ENCODE data around the genes LARP7 and SYNPO2.

DNA sequence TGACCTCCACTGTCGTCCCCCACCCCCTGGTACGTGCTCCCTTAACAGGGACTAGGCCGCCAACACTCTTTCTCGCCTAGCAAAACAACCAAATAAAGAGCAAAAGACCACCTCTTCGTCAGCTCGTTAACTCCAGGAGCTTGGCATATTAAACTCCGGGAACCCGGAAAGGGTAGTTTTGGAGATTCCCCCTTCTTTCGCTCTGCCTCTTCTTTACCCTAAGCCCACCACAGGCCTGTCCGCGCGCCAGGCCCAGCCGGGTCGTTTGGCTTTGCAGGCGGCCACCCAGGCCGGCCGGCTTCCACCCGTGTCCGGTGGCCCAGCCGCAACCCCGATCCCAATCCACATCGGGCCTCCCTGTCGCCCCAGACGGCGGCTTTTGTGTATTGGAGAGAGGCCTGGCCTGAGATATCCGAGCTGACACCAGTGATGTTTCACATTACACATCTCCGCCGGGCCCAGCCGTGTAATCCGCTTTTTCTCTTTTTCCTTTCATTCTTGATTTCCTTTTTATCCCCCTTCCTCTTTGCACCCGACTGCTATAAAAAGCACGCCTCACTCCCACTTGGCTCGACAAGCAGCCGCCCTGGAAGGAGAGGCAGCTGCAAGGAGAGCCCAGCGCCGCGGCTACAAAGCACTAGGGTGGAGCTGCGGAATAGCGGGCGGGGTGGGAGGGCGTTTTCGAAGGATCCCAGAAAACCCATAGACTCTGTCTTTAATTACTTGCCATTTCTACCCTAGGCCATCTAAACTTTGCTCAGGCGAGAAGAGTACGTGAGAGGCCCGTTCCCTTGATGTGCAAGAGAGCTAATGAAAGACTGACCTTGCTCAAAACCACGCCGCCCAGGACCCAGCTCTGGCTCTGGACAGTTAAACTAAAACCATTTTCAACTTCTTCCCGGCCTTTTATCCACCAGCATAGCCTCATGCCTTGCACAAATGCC lies 3.4 kb downstream of the PITX2 start:
- RAMPAGE, long total RNA = no peak
- RRBS = 12% methylated on average over 6 of the region's 48 CpGs

GRCh38 chr4:110636363-110636811 lies 13.5 kb upstream of the PITX2 start:
- RAMPAGE, long total RNA = no peak
- RRBS = 0% methylated on average over 2 of the region's 18 CpGs

- RAMPAGE, long total RNA = no peak
- RRBS = no CpG with 5 or more reads among the region's 7 CpGs
Observed at GRCh38 chr4:110876715-110877290, 253.9 kb upstream of the PITX2 start.

DNA sequence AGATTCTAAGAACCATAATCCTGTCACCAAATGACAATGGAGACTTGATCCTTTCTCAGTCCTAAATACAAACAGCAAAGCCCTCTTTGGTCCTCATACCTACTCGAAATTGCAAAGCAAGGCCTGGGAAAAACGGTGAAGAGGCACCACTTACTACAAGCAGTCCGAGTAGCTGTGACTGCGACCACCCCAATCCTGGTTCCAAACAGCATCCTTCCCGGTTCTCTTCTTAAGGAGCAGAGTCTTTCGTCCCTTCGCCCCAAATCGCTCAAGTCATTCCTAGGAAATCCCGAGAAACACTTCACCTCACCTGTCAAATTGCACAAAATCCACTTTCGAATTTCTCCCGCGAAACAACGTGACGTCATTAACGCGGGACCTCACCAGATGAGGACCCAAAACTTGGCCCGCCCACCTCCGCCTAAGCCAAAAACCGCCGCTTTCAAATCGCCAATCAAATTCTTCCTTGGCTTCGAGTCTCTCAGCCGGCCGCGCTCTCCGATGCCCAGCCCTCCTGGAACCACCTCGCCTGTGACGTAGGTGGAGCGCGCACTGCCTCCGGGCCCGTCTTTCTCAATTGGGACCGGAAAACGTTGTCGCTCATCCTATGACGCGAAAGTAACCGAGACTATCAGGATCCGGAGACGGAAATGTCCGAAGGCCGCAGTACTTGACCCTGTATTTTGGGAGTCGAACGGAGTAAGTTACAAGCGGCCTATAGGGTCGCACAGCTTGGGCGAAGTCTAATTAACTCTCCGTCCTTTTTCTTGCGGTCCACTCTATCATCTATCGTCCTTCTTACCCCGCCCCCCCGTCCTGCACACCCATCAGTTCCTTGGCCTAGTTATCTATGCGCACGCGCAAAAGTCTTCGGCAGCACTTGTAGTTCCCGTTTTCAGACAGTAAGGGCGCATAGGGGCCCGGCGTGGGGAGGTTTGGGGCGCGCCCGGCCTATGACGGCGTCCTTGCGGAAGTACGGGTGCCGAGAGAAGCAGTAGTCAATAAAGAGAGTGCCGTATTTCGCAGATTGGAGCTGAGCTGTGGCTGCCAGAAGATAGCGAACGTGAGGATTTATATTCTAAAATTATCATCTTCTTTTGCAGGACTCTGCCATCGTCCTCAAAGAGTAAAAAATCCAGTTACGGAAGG lies at the start of gene LARP7:
Gene LARP7, plus strand, starts transcription at position 603 of the 1,149 bp plus-strand sequence.
- RAMPAGE, long total RNA = start-site peak on the plus strand centred at position 598 of the sequence, 100 bp wide, 210 and 29 reads in 2 replicates; start-site peak on the plus strand centred at position 973 of the sequence, 29 bp wide, 70 and 32 reads in 2 replicates
- RRBS = 2% methylated on average over 9 of the region's 74 CpGs

- RAMPAGE, long total RNA = no peak
- RRBS = no CpG with 5 or more reads among the region's 8 CpGs
Observed at GRCh38 chr4:113068950-113069924, 19.8 kb downstream of the ANK2 start.

DNA sequence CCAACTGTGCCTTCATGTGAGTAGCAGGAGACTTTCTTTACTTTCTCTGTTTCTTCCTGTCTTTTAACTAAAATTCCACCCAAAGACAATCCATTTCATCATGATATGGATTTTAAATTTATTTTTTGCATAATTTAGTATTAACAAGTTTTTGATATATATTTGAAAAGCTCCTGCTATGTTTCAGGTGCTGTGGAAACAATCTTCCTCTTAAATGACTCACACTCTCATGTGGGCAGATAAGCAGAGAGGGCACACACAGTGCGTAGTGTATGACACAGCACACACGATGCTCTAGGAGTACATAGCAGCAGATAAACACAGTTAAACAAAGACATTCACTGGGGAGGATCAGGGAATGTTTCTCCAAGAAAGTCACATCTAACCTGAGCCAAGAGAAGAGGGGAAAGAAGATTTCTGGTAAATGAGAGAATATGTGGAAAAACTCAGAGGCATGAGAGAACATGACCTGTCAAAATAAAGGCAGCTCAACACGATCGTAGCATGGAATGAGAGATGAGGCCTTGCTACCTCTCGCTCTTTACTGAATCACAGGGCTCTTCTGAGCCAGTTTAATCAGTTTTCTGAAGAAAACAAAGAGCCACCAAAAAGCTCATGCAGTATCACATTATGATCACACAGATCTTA lies 250.9 kb downstream of the ANK2 start:
- RAMPAGE, long total RNA = no peak
- RRBS = no CpG with 5 or more reads among the region's 5 CpGs

GRCh38 chr4:113406685-113407164 lies 354.8 kb downstream of the CAMK2D start:
- RAMPAGE, long total RNA = no peak
- RRBS = no CpG with 5 or more reads among the region's 10 CpGs

- RAMPAGE, long total RNA = no peak
- RRBS = no CpG with 5 or more reads among the region's 1 CpG
Observed at GRCh38 chr4:113579336-113580113, 182.0 kb downstream of the CAMK2D start.

- RAMPAGE, long total RNA = no peak
- RRBS = no CpG with 5 or more reads among the region's 1 CpG
Observed at GRCh38 chr4:114015645-114015920, 36.1 kb upstream of the ARSJ start.

- RAMPAGE, long total RNA = no peak
- RRBS = no CpG with 5 or more reads among the region's 2 CpGs
Observed at GRCh38 chr4:114494166-114494715, 104.4 kb upstream of the UGT8 start.

- RAMPAGE, long total RNA = no peak
- RRBS = no CpG with 5 or more reads among the region's 60 CpGs
Observed at GRCh38 chr4:114599219-114600369, 987 bp downstream of the UGT8 start.

DNA sequence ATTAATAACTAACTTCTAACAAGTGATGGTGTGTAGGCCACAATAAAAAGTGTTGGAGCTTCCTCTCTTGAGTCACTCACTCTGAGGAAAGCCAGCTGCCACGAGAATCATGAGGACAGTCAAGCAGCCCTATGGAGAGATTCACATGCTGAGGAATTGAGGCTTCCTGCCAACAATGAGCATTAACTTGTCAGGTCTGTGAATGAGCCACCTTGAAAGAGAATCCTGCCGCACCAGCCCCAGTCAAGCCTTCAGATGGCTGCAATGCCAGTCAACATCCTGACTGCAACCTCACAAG lies 76.7 kb downstream of the PRSS12 start:
- RAMPAGE, long total RNA = no peak
- RRBS = no CpG with 5 or more reads among the region's 2 CpGs

DNA sequence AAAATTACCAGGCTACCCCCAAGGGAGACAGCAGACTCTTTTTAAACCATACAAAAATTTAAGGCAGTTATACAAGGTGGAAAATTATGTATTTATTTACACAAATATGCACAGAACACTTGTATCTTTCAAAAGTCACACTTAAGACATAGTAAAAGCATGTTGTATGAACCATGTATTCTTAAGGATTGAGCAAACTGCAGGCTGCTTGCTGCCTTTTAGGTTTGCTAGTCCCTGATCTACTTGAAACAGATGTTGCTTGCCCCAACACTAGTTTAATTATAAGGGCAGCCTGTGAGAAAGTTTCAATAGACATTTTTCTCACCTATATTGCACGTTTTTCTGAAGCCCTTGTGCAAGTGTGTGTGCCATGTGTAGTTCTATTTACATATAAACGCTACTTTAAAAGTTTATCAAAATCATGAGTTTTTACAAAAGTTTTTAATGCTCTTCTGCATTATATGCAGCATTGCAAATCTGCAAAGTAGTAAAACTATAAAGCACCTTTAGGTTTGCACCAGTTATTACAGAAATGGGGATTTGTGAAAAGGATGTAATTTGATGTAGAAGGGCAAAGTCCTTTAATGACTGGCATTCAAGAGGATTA lies 72.7 kb downstream of the PRSS12 start:
- RAMPAGE, long total RNA = no peak
- RRBS = no CpG with 5 or more reads among the region's 2 CpGs

GRCh38 chr4:118313052-118313660 lies 39.6 kb downstream of the PRSS12 start:
- RAMPAGE, long total RNA = no peak
- RRBS = no CpG with 5 or more reads among the region's 10 CpGs

DNA sequence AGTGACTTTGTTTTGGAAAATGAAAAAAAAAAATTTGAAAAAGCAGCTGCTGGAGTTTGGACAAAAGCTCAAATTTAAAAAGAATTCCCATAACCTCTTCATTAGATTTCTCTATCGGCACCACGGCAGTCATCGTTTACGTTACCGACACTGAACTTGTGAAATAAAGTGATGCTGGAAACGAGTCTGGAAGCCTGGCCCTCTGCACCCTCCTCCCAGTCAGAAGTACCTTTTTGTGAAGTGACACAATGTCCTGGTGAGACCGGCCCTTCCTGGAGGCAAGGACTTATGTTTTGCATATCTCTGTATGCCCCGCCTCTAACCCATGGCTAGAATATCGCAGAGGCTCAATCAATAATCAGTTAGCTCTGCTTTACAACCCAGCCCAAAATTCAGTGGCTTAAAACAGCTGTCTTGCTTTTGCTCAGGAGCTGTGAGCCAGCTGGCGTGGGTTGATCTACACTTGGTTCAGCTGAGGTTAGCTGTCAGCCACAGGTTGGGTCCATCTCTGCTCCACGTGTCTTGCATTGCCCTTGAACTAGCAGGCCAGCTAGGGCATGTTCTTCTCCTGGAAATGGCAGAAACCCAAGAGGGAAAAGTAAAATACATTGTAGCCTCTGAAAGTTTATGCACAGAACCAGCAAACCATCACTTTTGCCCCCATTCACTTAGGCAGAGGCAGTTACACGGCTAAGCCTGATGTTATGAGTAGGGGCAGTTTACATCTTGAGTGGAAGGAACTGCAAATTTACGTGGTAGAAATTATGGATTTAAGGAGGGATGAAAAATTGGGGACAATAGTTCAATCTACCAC lies 98.8 kb upstream of the METTL14 start:
- RAMPAGE, long total RNA = no peak
- RRBS = no CpG with 5 or more reads among the region's 13 CpGs

- RAMPAGE, long total RNA = no peak
- RRBS = no CpG with 5 or more reads among the region's 2 CpGs
Observed at GRCh38 chr4:118810652-118811271, 25.2 kb downstream of the SEC24D start.

DNA sequence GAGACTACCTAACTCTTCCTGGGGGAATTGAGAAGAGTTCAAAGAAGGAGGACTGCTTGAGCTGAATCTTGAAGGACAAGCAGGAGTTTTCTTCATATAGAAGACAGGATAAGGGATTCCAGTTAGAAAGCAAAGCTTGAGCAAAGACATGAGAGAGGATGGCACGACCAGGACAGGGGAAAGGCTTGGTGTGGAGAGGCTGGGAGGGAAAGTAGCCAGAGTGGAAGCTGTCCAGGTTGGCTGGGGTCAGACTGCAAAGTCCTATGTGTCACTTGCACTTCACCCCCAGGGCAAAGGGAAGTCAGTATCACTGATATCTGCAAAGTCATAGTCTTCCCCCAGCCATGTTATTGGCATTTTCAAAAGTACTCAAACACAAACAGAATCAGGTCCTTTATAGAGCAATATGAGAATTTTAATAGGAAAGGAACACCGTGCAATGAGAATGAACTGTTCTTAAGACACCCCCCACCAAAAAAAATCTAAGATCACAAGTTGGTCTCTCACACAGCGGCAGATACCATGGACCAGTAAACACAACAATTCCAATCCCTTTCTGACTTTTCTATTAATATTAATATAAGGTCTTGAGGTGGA lies 8.9 kb downstream of the SEC24D start:
- RAMPAGE, long total RNA = no peak
- RRBS = no CpG with 5 or more reads among the region's 3 CpGs

DNA sequence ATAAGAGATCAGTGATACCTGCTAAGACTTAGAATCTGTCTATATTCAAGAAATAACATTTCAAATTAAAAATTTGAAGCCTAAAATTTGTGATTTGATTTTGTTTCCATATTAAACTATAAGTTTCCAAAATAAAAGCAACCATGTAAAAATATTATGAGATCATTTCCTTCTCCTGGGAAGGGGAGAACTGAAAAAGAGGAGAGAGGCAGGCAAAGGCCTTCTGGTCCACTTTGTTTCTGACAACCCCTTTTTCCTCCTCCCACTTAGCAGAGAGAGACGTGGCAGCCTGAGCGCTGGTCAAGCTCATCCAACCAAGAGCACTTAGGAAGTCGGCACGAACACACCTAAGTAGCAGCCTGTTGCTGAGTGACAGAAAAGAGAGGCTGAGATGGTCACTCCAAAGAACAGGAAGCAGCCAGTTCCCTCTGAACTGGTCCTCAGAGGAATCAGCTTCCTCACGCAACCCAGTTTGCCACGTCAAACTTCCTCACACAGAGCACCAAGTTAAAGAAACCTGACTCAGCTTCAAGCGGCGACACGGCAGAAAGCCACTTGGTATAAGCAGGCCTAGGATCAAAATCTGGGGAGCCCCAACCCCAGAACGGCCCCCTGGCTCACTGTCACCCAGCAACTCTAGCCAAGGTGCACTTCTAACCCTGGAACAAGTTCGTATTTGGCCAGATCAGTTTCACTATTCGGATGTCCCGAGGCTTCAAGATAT lies 934 bp downstream of the SEC24D start:
- RAMPAGE, long total RNA = no peak
- RRBS = no CpG with 5 or more reads among the region's 13 CpGs

GRCh38 chr4:118888557-118889328 lies at the start of gene SYNPO2:
TSS of gene SYNPO2 (plus strand) at chr4:118888854.
- RAMPAGE, long total RNA = start-site peak on the plus strand at chr4:118888755-118888882, 20 and 6 reads in 2 replicates
- RRBS = no CpG with 5 or more reads among the region's 30 CpGs

DNA sequence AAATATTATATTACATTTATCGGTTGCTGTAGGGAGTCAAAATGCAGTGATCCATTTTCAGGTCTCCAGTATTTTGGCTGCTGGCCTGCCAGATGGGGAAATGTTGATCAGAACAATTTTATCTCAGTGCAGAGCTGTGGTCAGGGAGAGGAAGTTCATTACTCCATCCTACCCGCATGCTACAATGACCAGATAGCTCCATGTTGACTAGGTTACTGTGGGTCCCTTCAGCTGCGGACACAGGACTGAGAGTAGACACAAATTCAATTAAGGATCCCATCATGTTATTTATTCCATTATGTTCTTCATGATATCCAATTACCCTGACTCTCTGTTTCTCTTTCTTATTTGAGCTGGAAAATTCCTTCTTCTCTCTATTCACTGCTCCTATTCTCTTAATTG lies 16.3 kb downstream of the SYNPO2 start:
- RAMPAGE, long total RNA = no peak
- RRBS = no CpG with 5 or more reads among the region's 3 CpGs